Uterus (tissue), 7 donors: ENCODE measurements around the gene NUDT21.

- PRO-cap, 4 experiments: peak in 3 of 4 experiments; most common minus-strand start chr16:56211464 (in 3)
- RAMPAGE, long total RNA, 2 experiments: no peak in any of the 2 experiments
- RRBS: no CpG with 5 or more reads among the region's 1 CpG
Measured at GRCh38 chr16:56211392-56211531, 20.0 kb downstream of the GNAO1 start.

DNA sequence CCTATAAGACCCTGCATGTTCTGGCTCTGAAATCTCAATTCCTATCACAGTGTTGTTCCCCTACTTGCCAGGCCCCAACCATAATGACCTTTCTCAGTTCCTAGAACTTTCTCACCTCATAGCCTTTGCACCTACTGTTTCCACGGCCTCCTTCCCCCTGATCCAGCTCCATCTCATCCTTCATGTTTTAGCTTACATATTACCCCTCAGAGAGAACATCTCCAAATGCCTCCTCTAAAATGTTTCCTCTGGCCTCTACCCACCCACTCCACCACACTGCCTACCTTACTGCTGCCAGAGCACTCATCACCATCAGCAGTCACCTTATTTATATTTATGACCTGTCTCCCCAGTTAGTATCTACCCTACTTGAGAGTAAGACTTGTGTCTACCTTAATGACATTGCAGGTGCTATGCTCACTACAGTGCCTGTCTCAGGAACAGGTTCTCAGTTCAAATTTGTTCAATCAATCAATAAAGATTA is 41.3 kb downstream of the AMFR start:
- PRO-cap, 4 experiments: no peak in any of the 4 experiments
- RAMPAGE, long total RNA, 2 experiments: no peak in any of the 2 experiments
- RRBS: no CpG with 5 or more reads among the region's 1 CpG

GRCh38 chr16:56409285-56409774 is 16.0 kb downstream of the AMFR start:
- PRO-cap, 4 experiments: no peak in any of the 4 experiments
- RAMPAGE, long total RNA, 2 experiments: no peak in any of the 2 experiments
- RRBS: no CpG with 5 or more reads among the region's 4 CpGs

DNA sequence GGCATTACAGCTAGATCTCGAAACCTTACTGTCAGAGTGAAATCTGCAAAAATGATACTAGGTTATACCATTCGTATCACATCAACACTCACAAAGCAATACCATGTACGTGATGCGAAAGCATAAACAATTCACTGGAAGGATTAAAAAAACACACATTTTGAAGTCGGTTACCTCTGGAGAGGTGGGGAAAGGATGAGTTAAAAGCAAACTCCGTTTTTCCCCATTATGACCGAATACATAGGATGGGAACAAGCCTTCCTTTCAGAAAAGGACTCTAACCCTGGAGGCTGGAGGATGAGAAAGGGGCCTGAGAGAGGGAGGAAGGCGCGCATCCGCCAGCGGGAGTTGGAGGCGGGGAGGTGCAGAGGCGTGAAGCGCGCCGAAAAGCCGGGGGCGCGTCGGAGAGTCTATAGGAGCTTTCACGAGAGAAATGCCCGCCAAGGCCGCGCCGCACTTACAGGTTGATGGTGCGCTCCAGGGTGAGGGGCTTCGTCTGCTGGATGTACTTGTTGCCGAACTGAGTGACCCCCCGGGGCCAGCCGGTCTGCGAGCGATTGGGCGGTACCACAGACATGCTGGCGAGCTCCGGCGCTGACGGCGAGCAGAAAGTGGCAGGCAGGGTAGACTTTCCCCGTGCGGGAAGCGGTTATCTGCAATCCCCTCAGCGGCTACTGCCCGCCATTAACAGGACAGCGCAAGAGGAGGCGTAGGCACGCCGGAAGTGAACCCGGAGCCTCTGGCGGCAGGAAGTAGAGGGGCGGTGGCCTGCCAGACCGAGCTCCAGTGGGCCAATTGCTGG is at the start of gene NUDT21:
TSS of gene NUDT21 (minus strand) at position 707 of the 802 bp plus-strand sequence.
- PRO-cap, 4 experiments: peak in 4 of 4 experiments; most common minus-strand start position 676 of the sequence (in 2)
- RAMPAGE, long total RNA, 2 experiments: start-site peak on the minus strand in 1 of 2 experiments, centred at position 707 of the sequence, 182 reads per replicate
- RRBS: 2% methylated on average over 9 of the region's 51 CpGs

DNA sequence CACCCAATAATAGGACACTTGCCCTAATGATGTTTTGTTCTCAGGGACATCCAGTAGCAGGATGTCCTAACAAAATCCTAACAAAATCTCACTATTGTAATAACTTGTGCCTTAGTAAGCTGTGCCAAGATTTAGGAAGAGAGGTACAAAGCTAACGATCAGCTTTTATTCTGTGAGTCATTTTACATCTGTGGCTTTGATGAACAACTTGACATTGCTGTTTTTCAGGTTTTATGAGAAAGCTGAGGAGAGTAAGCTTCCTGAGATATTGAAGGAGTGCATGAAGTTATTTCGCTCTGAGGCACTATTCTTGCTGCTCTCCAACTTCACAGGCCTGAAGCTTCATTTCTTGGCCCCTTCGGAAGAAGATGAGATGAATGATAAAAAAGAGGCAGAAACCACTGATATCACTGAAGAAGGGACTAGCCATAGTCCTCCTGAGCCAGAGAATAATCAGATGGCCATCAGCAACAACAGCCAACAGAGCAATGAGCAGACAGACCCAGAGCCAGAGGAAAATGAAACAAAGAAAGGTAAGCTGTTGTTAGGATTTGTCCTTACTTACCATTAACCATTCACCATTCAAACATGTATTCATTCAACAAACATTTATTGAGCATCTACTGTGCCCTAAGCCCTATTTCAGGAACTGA is 19.0 kb downstream of the OGFOD1 start:
- PRO-cap, 4 experiments: no peak in any of the 4 experiments
- RAMPAGE, long total RNA, 2 experiments: no peak in any of the 2 experiments
- RRBS: no CpG with 5 or more reads among the region's 3 CpGs

- PRO-cap, 4 experiments: no peak in any of the 4 experiments
- RAMPAGE, long total RNA, 2 experiments: no peak in any of the 2 experiments
- RRBS: no CpG with 5 or more reads among the region's 8 CpGs
Measured at GRCh38 chr16:56551746-56552393, 13.0 kb upstream of the MT4 start.

- PRO-cap, 4 experiments: peak in 1 of 4 experiments; most common minus-strand start chr16:56609655 (in 1)
- RAMPAGE, long total RNA, 2 experiments: no peak in any of the 2 experiments
- RRBS: no CpG with 5 or more reads among the region's 17 CpGs
Measured at GRCh38 chr16:56609031-56609747, 805 bp downstream of the MT2A start.

DNA sequence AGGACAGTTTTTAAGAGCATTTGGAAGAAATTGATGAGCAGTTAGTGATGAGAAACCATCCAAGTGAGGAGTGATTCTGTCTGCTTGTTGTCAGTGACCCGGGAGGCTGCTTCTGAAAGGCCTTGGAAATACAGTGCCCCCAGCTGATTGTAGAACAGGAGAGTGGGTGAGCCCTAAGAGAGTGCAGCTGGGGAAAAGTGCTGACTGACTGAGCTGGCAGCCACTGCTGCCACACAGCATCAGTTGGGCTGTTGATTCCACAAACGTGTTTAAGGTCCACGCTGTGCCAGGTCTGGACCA is 18.8 kb downstream of the NUP93 start:
- PRO-cap, 4 experiments: no peak in any of the 4 experiments
- RAMPAGE, long total RNA, 2 experiments: no peak in any of the 2 experiments
- RRBS: no CpG with 5 or more reads among the region's 3 CpGs

- PRO-cap, 4 experiments: no peak in any of the 4 experiments
- RAMPAGE, long total RNA, 2 experiments: no peak in any of the 2 experiments
- RRBS: no CpG with 5 or more reads among the region's 1 CpG
Measured at GRCh38 chr16:56750086-56750449, 20.1 kb downstream of the NUP93 start.

DNA sequence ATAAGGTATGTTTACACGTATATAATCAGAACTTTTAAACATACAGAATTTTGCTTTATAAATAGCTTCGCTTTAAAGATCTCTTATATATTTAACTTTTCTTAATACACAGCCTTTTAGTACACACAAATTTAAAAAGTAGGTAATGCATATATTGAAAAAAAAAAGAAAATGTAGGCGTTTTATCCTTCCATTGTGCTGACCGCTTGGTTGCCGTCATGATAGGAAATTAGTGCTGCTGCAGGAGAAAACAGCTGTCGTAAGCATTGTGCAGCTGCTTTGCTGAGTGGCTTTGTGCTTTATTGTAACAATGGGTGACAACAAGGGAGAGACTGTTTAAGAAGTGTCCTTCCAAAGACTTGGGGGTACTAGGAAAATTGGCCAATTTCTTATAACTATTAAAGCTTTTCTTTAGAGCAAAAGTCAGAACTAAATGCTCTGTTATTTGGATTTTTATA is 5.0 kb downstream of the HERPUD1 start:
- PRO-cap, 4 experiments: no peak in any of the 4 experiments
- RAMPAGE, long total RNA, 2 experiments: no peak in any of the 2 experiments
- RRBS: no CpG with 5 or more reads among the region's 6 CpGs

DNA sequence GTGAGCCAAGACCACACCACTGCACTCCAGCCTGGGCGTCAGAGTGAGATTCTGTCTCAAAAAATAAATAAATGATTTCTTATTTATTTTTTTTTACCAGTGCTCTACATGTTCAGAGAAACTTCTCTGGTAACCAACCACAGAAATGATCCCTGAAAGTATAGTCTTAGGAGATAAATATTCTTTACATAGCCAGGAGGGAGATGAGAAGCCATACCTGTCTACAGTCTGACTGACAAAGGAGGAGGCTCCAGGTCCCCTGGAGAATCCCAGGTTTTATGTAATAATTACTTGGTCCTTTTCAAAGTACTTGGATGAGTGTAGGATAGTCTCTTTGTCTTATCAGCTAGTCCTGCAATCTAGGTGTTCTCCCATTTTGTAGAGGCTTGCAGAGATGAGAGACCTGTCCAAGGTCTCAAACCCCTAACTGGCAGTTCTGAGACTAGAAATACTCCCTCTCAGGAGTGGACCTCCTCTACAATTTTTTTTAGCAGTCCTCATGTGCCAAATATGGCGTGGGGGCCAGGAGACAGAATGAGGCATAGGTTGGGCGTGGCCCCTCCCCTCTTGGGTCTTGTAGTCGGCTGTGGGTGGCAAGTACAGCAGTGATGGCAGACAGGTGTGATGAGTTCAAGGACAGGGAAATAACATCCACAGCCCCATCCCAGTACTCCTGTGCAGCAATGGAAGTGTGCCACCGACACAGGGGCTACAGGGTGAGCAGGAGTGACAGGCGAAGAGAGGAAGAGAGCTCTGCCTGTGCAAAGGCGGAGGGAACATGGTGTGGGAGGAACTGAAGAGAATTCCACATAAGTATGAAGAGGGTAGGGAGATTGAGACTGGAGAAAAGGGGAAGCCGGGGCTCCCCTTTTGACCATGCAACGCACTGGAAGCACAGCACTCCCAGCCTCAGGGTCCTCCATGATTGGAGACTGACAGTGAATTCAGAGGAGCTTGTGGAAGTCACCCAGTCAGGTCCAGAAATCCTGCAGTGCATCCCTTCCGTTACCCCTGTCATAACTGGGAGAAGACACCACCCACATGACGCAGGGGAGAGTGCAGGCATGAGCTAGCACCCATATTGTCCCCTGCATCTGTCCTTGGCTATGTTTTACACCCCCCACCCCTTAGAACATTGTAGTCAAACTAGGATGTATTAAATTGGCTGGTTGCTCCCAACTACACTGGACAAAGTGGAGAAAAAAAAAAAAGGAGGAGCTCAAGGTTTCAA is 14.9 kb downstream of the HERPUD1 start:
- PRO-cap, 4 experiments: no peak in any of the 4 experiments
- RAMPAGE, long total RNA, 2 experiments: no peak in any of the 2 experiments
- RRBS: no CpG with 5 or more reads among the region's 11 CpGs

DNA sequence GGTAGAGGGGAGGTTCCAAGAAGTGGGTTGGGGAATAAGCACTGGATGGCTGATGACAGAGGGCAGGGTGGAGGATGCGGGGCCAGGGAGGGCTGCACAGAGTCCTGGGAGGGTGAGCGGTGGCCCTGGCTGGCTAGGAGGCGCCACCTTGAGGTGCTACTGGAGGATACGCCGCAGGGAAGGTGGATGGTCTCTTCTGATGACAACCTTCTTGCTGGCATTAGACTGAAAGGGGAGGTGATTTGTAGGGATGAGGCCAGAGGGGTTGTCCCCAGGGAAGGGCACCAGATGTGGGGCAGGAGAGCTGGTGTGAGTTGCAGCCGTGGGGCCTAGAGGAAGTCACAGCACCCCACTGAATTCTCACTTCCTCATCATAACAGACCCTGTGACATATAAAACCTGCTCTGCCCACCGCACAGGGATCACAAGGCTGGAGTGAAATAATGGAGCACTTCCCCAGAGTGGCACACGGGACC is 10.4 kb upstream of the CETP start:
- PRO-cap, 4 experiments: no peak in any of the 4 experiments
- RAMPAGE, long total RNA, 2 experiments: no peak in any of the 2 experiments
- RRBS: no CpG with 5 or more reads among the region's 8 CpGs

DNA sequence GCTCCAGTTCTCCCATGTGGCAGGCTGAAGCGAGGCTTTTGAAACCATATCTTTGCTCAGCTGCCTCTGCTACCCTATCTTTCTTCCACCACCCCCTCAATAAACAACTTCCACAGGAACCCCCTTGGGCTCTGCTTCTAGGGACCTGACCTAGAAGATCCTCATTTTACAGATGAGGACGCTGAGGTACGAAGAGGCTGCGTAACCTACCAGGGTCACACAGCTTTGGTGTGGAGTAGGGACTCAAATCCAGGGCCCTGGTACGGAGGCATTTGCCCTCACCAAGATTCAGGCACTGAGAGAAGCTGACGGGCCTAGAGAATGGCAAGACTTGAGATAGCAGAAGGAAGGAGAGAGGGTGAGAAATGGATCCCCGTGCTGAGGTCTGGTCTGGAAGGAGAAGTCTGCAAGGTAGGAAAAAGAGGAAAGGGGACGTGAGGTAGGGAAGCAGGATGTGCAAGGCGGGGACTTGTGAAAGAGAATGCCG is 14.4 kb downstream of the NLRC5 start:
- PRO-cap, 4 experiments: no peak in any of the 4 experiments
- RAMPAGE, long total RNA, 2 experiments: no peak in any of the 2 experiments
- RRBS: 43% methylated on average over 1 of the region's 10 CpGs

- PRO-cap, 4 experiments: no peak in any of the 4 experiments
- RAMPAGE, long total RNA, 2 experiments: no peak in any of the 2 experiments
- RRBS: no CpG with 5 or more reads among the region's 6 CpGs
Measured at GRCh38 chr16:57016239-57016548, 26.8 kb downstream of the NLRC5 start.

DNA sequence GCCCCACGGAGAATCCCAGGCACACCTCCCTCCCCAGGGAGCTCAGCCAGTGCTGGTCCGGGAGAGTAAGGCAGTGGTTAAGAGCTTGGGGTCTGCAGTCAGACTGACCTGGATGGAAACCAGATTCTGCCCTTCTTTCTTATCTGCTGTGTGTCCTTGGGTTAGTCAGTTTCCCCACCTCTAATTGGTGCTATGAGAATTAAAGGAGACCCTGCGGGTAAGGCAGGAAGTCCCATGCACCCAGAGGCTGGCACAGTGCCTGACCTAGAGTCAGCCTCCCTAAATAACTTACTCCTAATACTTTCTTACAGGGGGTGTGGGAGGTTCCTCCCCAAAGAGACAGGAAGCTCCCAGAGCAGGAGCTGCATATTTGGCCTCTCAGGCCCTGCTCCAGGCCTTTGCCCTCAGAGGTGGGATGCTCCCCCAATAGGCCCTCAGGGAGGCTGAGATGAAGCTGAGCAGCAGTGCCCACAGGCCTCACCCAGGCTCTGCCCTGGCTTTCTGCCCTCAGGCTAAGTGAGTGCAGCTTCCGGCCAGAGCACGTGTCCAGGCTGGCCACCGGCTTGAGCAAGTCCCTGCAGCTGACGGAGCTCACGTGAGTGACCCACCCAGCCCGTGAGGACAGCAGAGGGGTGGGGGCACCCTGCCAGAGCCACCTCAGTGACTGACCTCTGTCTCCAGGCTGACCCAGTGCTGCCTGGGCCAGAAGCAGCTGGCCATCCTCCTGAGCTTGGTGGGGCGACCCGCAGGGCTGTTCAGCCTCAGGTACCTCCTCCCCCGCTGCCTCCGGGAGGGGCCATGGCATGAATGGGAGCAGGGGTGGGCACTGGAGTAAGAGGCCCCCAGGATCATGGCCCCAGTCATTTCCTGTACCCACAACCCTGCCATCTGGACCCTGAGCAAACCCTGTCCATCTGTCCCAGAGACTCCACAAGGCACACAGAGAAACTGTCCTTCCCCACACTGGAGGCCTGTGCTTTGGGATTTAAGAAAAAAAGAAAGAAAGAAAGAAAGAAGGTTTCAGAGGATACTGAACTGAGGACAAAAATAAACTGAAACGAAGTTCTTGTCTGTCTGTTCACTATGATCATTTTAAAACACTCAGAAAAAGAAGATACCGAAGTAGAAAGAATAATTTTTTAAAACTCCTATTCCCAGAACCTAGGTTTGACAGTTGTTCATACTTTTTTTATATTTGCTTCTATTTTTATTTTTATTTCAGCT is 31.0 kb upstream of the CPNE2 start:
- PRO-cap, 4 experiments: peak in 2 of 4 experiments; most common plus-strand start position 334 of the sequence (in 2); most common minus-strand start position 255 of the sequence (in 1)
- RAMPAGE, long total RNA, 2 experiments: no peak in any of the 2 experiments
- RRBS: no CpG with 5 or more reads among the region's 15 CpGs

DNA sequence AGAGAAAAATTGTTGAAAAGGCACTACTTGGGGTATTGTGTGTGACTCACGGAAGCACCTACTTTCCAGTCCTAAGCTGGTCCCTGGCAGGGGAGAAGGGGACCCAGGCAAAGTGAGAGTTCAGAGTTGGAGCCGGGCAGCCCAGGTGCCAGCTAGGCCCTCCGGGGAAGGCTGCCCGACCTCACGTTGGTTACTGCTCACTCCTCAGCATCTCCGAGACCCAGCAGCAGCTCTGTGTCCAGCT is 26.1 kb upstream of the CPNE2 start:
- PRO-cap, 4 experiments: no peak in any of the 4 experiments
- RAMPAGE, long total RNA, 2 experiments: no peak in any of the 2 experiments
- RRBS: no CpG with 5 or more reads among the region's 6 CpGs

- PRO-cap, 4 experiments: peak in 2 of 4 experiments; most common minus-strand start chr16:57132657 (in 2)
- RAMPAGE, long total RNA, 2 experiments: no peak in any of the 2 experiments
- RRBS: no CpG with 5 or more reads among the region's 4 CpGs
Measured at GRCh38 chr16:57132443-57133074, 40.2 kb downstream of the CPNE2 start.

GRCh38 chr16:57141794-57142488 is 43.9 kb downstream of the PSME3IP1 start:
- PRO-cap, 4 experiments: no peak in any of the 4 experiments
- RAMPAGE, long total RNA, 2 experiments: no peak in any of the 2 experiments
- RRBS: no CpG with 5 or more reads among the region's 13 CpGs

DNA sequence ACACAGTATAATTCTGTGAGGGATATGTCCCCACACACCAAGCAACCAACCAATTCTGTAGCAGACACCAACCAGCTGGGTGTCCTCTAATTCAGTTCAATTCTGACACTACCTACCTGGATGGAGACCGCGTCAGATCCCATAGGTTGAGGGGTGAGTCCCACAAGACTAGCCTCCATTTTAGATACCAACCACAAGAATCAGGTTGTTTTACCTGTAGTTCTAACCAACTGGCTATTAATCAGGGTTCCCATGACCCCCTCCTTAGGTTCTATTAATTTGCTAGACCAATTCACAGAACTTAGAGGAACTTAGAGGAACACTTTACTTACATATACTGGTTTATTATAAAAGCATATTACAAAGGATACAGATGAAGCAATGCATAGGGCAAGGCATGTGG is 4.4 kb downstream of the PSME3IP1 start:
- PRO-cap, 4 experiments: no peak in any of the 4 experiments
- RAMPAGE, long total RNA, 2 experiments: no peak in any of the 2 experiments
- RRBS: no CpG with 5 or more reads among the region's 2 CpGs

DNA sequence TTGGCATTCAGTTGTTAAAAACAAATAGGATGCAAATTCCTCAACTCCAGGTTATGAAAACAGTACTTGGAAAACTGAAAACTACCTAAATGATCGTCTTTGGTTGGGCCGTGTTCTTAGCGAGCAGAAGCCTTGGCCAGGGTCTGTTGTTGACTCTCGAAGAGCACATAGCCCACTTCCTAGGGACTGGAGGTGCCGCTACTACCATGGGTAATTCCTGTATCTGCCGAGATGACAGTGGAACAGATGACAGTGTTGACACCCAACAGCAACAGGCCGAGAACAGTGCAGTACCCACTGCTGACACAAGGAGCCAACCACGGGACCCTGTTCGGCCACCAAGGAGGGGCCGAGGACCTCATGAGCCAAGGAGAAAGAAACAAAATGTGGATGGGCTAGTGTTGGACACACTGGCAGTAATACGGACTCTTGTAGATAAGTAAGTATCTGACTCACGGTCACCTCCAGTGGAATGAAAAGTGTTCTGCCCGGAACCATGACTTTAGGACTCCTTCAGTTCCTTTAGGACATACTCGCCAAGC is 18.5 kb downstream of the RSPRY1 start:
- PRO-cap, 4 experiments: no peak in any of the 4 experiments
- RAMPAGE, long total RNA, 2 experiments: start-site peak on the plus strand in 1 of 2 experiments, centred at position 208 of the sequence, 42 reads per replicate
- RRBS: no CpG with 5 or more reads among the region's 14 CpGs